Melanocyte of skin (primary cell): ENCODE results near the gene THSD4.

- CAGE, long polyA plus RNA, 2 experiments = no peak in any of the 2 experiments
Observed at GRCh38 chr15:70478319-70478832, 285.0 kb downstream of the UACA start.

DNA sequence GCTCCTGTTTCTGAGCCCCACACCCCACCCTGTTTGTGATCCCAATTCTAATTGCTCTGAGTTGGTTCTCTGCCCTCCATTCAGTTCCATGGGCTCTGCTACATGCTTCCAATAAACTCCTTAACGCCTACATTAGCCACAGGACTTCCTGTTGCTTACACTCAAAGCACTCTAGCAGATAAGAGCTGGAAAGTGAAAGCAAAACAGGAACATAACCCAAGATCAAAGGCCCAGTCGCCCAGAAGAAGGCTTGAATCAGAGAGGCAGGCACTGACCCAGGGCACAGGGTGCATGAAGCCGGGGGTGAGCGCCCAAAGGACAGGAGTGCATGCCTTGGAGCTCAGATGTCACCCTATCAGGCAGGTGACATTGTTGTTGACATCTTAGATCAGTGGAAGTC is 235.1 kb downstream of the UACA start:
- CAGE, long polyA plus RNA, 2 experiments = no peak in any of the 2 experiments

DNA sequence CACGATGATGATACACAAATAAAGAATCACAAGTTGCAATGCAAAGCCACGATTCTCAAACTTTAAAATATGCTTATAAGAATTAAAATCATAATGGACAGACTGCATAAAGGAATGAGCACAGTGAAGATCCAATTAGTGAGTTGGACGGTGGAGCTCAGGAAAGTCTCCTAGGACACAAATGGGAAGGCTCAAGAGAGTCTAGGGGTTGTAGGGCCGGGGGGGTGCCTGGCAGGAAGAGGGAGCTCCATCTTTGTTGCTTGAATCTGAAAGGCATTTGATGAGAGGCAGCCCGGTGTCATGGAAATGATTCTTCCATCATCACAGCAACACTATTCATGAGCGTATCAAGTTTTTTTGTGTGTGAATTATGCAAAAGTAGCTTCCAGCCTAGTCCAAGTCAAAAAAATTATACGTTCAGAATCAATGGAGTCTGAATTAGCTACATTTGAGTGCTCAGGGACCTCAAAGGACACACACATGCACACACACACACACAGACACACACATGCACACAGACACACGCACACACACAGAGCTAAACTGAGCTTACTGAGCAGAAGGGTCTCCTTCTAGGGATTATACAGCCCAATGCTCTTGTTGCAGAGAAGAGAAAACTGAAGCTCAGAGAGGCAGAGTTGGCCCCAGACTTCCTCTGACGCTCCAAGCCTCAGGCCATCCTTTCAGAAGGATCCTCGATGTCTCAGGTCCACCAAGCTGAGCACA is 228.3 kb downstream of the UACA start:
- CAGE, long polyA plus RNA, 2 experiments = no peak in any of the 2 experiments

- CAGE, long polyA plus RNA, 2 experiments = no peak in any of the 2 experiments
Observed at GRCh38 chr15:70668737-70669429, 94.5 kb downstream of the UACA start.

GRCh38 chr15:70761784-70762329 is 1.5 kb downstream of the UACA start:
- CAGE, long polyA plus RNA, 2 experiments = no peak in any of the 2 experiments

DNA sequence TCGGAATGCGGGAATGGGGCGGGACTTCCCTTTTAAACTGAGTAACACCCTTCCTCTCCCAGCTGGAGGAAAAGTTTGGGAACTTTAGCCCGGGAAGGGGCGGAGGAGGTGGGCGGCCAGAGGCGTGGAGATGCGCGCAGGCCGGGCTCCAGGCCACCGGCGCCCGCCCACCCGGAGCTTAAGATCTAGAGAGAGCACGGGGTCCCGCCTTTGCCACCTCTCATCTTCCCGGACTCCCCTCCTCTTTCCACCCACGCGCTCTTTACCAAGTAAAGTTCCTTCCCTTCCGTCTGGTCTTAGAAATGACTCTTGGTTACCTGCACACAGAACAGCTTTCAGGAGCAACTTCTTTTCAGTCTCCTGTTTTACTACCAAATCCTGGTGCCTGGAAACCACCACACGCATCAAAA is 281 bp upstream of the UACA start:
- CAGE, long polyA plus RNA, 2 experiments = no peak in any of the 2 experiments

GRCh38 chr15:71114722-71115192 is 514 bp upstream of the THSD4 start:
- CAGE, long polyA plus RNA, 2 experiments = no peak in any of the 2 experiments

DNA sequence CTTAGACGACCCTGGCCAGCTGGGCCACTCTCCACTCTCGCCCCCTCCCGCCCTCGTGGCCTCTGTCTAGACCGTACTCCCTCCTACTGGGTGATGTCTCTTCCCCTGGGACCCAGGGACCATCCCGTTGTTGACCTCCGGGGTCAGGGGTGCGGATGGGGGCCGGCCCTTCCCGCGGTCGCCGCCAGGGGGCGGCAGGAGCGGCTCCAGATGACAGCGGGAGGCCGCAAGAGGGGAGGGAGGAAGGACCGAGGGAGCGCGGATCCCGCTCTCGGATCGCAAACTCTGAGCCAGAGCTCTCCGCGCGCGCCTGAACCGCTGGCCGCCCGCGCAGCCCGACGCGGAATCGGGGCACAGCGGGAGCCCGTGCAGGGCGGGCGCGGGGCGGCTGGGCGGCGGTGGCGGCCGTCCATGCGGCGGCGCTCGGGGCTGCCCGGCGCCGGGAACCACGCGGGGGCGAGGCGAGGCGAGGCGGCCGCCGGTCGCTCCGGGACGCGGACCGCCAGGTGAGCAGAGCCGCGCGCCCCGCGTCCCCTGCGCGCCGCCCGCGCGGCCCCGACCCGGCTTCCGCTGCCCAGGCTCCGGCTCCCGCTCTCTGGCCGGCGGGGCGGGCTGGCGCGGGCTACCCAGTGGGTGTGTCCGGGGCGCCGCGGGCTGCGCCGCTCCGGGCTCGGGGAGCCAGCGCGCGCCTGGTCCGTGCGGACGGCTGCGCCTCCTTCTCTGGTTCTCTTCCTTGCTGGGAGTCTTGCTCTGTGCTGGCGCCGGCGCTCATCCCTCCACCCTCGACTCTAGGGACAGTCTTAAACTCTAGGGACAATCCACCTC is at the start of gene THSD4:
Gene THSD4 (plus strand): TSS at position 279 of the 825 bp plus-strand sequence.
- CAGE, long polyA plus RNA, 2 experiments = no peak in any of the 2 experiments

- CAGE, long polyA plus RNA, 2 experiments = no peak in any of the 2 experiments
Observed at GRCh38 chr15:71134027-71134616, 18.9 kb downstream of the THSD4 start.

DNA sequence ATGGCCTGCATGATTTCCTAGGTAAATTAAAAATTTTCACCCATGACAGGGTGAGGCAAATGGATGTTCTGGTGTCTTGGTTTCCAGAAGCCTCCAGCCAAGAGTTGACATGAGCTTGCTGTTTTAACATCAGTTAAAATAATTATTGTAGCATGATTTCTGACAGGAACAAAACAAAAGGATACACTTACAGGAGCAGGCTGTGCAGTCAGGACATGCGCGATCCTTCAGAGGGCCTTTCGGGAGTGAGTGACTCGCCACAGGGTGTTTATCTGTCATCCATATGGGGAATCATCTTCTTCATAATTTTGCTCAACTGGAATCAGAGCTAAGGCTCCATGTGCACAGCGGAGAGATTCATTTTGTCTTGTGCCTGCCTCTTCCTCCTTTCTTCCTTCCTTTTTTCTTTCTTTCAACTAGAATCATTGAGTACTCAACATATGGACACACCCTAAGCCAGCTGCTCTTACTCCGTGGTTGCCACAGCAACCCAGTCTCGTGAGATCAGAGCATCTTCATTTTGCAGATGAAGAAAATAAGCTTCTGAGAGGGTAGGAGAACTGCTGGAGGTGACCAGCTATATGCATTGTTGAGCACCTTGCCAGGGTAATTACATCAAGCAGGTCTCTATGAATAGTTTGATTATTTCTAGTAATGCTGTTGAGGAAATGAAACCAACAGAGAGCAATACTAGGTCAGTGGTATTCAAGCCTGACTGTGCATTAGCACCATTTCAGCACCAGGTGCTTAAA is 73.5 kb downstream of the THSD4 start:
- CAGE, long polyA plus RNA, 2 experiments = no peak in any of the 2 experiments

GRCh38 chr15:71245532-71245910 is 130.2 kb downstream of the THSD4 start:
- CAGE, long polyA plus RNA, 2 experiments = no peak in any of the 2 experiments

DNA sequence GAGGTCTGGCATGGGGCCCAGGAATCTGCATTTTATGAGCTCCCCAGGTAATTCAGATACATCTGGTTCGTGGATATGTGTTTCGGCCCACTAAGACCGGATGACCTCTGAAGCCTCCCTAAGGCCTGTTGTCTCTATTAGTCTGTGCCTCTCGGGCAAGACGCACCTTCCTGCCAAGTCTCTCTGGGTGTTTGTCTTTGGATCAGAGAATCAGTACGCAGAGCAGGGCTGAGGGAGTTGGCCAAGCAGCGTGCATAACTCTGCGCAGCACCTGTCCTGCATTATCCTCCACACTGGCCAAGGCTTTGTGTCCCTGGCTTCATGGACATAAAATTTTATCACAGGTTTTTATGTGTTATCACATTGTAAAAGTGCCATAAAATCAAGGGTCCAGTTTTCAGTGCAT is 181.1 kb downstream of the THSD4 start:
- CAGE, long polyA plus RNA, 2 experiments = no peak in any of the 2 experiments

DNA sequence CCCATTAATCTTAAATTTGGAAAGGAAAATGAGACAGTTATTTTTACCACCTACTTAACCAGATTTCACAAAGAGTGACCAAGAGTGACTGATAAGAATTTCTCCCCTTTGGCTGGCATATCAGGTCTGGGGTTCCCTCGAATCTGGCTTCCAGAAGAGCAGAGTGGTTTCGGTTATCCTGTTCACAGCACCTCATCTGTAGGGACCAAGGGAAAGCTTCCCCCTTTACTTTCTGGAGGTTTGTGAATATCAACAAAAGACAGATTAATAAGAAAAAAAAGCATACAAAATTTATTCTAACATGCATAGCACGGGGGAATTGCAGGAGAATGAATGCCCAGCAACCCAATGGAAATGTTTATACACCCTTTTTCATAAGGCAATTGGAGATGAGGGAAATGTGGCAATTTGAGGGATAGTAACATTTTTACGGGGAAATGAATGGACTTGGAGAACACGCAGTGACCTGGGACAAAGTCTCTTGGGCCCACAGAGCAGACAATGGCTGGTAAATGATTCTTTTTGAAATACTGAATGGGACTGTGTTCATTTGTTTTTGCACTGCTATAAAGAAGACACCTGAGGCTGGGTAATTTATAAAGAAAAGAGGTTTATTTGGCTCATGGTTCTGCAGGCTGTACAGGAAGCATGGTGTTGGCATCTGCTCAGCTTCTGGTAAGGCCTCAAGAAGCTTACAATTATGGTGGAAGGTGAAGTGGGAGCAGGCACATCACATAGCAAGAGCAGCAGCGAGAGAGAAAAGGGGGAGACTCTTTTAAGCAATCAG is 321.3 kb downstream of the THSD4 start:
- CAGE, long polyA plus RNA, 2 experiments = no peak in any of the 2 experiments

DNA sequence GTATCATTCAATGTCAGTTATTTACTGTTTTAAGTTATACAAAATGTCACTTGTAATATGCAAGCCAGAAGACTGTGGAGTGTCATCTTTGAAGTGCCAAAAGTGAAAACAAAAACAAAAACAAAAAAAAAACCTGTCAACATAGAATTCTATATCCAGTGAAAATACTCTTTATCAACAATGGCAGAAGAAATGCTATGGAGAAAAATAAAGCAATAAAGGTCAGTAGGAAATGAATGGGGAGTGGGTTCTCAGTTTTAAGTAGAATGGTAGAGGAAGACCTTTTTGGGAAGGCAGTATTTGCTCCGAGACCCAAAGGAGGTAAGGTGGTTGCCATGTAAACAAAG is 205.7 kb upstream of the NR2E3 start:
- CAGE, long polyA plus RNA, 2 experiments = no peak in any of the 2 experiments

- CAGE, long polyA plus RNA, 2 experiments = no peak in any of the 2 experiments
Observed at GRCh38 chr15:71611551-71611993, 198.8 kb upstream of the NR2E3 start.

DNA sequence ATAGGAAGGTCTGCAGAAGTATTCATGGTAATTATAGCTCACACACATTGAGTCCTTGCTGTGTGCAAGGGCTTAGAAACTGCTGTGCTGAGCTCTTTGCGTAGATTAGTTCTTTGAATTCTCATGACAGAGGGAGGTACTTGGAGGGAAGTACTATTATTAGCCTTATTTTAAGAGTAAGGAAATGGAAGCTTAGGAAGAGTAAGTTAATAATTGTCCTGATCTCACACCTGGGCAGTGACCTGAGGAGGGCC is 77.9 kb upstream of the NR2E3 start:
- CAGE, long polyA plus RNA, 2 experiments = no peak in any of the 2 experiments

DNA sequence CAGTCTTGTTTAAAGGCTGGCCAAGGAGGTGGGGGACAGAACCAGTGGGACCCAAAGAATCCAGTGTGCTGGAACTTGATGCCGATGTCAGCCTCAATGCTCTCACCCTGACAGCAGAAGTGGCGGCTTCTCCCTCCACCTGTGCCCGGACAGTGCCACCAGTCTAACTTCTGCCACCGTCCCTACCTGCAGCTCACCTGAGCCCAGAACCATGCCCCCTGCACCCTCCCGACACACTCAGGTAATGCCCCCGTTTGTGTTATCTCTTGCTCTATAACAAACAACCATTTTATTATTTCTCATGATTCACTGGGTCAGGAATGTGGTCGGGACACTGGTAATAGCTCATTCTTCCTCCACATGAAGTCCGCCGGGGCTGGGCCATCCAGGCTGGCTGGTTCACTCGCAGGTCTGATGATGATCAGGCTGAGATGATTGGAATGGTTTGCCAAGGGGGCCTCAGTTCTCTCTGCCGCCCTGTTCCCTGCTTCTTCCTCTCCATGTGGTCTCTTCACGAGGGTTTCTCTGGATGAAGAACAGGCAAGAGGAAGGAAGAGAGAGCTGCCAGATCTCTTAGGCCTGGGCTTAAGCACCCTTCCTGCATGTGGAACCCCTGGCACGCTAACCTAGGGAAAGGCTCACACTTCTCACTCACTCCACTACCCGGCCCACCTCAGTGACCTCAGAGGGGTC is 20.3 kb upstream of the NR2E3 start:
- CAGE, long polyA plus RNA, 2 experiments = no peak in any of the 2 experiments

DNA sequence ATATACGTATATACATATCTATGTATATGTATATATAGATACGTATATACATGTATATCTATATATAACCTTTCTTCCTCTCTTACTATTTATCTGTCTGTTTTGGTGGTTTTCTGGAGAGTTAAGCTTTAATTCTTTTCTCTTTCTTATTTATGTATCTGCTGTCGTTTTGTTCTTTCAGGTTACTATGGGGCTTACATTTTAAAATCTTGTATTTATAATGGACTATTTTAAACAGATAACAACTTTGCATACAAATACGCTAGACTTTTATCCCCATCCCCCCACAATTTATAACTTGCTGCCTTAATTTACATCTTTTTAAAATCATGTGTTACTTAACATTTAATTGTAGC is 115.0 kb downstream of the NR2E3 start:
- CAGE, long polyA plus RNA, 2 experiments = no peak in any of the 2 experiments

DNA sequence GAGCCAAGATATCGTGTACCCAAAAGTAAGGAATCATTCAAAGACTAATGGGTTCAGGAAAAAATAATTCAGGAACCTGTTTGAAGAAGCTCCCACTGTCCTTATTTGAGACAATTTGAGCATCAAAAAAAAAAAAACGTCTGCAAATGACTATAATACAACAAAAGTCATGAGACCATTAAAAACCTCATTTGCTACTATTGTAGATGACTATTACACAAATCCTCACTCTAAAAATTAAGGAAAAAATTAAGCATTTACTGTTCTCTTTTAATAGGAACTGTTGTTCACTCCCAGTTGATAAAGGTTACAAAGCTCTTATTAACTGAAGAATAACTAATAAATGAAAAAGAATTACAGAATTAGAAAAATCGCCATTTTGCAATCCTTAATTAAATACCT is 10.3 kb downstream of the MYO9A start:
- CAGE, long polyA plus RNA, 2 experiments = no peak in any of the 2 experiments

GRCh38 chr15:72154900-72155619 is 36.9 kb downstream of the SENP8 start:
- CAGE, long polyA plus RNA, 2 experiments = no peak in any of the 2 experiments